Tongue (tissue), 2 donors: ENCODE measurements around the genes ASF1A, MCM9 and TBC1D32.

GRCh38 chr6:118724032-118724692, 72.8 kb upstream of the CEP85L start:
- RAMPAGE, long total RNA: no peak

DNA sequence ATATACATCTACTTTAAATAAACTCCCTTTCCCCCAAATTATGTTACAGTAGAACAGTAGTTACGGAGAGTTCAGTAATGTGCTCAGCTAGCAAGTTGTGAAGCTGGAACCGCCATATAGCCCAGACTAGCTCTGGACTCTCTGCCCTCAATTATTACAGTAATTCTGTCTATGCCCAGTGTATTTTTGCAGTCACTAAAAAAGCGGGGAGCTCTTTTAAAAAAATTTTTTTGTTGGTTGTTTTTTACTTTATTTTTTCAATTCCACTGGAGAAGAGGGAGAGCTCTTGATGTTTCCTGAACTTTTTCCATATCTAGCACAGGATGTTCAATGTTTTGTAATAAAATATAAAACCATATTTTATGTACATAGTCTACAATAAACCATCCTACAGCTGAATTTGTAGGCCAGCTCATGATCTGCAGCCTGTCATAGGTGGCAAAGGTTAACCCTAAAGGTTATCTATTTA, 48.6 kb upstream of the ASF1A start:
- RAMPAGE, long total RNA: no peak

GRCh38 chr6:118893046-118893272, 993 bp upstream of the ASF1A start:
- RAMPAGE, long total RNA: no peak

DNA sequence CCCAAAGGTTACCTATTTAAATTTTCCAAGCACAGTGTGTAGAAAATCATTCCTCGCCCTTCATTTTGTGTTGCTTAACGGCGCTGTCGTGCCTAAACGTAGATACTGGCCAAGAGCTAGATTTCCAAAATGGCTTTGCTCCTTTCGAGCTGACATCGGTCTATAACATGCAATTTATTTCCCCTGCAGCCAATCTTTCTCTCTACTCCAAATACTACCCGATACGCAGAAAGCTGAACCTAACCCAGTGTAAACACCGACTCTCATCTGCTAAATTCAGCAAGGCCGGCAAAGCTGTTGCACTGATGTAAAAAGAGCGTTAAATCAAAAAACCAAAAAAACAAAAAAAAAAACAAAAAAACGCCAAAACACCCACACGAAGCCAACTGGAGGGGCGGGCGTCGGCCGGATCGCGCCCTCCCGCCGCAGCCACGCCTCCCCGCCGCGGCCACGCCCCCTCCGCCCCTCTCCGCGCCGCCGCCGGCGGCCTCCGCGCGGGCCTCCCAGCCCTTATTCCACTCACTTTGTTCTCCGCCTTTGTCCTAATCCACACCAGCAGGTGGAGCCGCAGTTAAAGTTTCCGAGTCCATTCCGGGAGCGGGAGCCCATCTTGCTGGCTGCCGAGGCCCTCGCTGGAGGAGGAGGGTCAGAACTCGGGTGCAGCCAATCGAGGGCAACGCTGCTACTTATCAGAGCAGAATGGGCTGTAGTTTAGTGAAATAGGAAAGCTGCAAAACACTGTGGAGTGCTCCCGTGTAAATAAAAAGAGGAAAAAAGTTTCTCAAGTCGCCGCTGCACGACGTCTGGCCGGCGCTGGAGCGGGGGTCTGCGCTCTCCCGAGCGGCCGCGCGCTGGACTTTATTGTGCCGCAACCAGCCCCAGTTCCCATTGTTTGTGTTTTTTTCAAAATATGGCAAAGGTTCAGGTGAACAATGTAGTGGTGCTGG, at the start of gene ASF1A:
ASF1A (plus strand) TSS at position 649 of the 947 bp plus-strand sequence.
- RAMPAGE, long total RNA: no peak

DNA sequence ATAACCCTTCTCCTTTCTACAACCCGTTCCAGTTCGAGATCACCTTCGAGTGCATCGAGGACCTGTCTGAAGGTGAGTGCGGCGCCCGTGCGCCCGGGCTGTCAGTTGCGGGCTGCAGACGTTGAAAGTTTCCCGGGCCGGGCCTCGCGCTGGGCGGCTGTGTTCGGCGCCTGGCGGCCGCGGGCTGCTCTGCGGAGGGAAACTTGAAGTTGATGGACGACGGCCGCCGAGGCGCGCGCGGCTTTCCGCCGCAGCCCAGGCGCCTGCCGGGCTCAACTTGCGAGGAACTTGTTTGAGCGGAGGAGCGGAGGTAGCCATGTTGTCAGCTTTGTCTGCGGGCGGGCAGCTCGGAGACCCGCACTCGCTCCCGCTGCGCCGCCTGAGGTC, 492 bp downstream of the ASF1A start:
- RAMPAGE, long total RNA: no peak

GRCh38 chr6:118934113-118935580, at the start of gene MCM9:
Gene MCM9 (minus strand): TSS chr6:118935159.
- RAMPAGE, long total RNA: no peak

DNA sequence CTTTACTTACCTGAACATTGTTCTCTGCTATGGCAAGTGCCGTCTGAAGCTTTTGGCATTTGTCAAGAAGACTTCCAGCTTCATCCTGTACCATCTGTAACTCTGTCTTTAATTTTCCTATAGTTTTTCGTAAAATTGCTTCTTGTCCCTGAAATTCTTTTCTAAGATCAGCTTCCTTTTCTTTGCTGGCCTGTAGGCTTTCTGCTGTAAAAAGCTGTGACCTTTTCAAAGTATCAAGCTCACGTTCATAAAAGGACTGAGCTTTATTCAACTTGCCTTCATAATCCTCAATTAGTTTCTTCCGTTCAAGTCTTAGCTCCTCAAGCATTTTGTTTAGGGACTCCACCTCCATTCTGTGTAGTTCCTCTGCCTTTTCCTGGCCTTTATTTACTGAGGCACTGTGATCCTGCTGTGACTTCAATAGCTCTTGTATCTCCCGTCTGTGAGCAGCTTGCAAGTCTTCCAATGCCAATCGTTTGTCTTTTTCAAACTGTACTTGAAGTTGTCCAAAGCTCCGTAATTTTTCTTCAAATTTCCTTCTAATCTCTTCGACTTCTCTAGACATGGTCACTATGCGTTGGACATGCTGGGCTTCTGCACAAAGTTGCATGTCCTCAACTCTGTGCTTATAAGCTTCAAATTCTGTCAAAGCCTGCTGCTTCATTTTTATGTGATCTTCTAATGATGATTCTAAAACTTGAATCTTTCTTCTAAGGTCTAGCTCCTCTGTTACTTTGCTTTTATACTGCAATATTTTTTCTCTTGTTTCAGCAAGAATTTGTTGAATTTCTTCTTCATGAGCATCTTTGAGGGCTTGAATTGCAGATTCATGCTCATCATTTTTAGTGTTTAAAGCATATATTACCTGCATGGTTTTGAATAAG, 54.3 kb downstream of the FAM184A start:
- RAMPAGE, long total RNA: no peak

DNA sequence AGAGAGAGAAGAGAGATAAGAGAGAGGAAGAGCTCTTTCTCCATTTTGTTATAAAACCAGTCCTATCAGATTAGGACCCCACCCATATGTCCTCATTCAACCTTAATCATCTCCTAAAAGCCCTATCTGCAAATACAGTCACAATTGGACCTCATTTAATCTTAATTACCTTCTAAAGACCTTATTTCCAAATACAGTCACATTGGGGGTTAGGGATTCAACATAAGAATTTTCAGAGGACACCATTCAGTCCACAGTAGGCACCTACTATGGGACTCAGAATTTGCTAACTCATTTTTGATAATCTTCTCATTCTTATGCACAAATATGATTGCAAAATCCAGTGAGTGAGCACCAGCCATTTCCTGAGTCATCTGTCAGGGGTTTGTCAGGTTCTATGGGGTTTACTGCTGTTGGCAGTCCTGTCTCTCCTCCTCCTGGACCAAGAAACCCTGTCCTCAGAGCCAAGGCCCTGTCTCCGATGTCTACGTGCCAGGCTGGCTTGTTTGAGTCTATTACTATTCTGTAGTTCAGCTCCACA, 58.9 kb upstream of the FAM184A start:
- RAMPAGE, long total RNA: no peak

GRCh38 chr6:119181320-119181574, 102.8 kb upstream of the FAM184A start:
- RAMPAGE, long total RNA: no peak

- RAMPAGE, long total RNA: no peak
Measured at GRCh38 chr6:119269227-119270088, 80.1 kb downstream of the MAN1A1 start.

- RAMPAGE, long total RNA: no peak
Measured at GRCh38 chr6:119348244-119349145, 1.1 kb downstream of the MAN1A1 start.

GRCh38 chr6:121334282-121335114, at the start of gene TBC1D32:
Gene TBC1D32 (minus strand): TSS chr6:121334480.
- RAMPAGE, long total RNA: start-site peak on the minus strand at chr6:121334470-121334500, 40 and 27 reads in 2 replicates; start-site peak on the minus strand at chr6:121334695-121334772, 30 and 10 reads in 2 replicates

DNA sequence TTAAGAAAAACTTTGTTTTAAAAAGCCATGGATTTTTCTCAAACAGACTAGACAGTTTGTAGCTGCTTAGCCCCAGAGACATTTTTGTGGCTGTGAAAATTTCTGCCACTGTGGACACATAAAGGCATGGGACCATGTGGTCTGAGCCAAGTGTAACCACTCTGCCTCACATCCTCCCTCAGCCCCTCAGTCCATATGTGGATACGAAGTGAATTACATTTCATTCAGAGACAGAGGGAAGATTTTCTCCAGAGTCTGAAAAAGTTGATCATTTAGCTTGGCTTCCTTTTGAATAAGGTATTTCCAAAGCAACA, 87.4 kb downstream of the GJA1 start:
- RAMPAGE, long total RNA: no peak

- RAMPAGE, long total RNA: no peak
Measured at GRCh38 chr6:121686579-121687069, 251.2 kb downstream of the GJA1 start.

DNA sequence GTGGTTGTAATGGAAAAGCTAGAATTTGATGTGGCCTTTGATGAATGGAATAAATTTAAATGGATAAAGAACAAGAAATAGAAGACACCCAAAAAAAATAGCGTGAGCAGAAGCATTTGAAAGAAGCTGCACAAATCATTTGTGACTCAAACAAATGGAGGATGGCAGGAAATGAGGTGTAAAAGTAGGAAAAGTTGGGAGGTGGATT, 324.9 kb upstream of the HSF2 start:
- RAMPAGE, long total RNA: no peak

DNA sequence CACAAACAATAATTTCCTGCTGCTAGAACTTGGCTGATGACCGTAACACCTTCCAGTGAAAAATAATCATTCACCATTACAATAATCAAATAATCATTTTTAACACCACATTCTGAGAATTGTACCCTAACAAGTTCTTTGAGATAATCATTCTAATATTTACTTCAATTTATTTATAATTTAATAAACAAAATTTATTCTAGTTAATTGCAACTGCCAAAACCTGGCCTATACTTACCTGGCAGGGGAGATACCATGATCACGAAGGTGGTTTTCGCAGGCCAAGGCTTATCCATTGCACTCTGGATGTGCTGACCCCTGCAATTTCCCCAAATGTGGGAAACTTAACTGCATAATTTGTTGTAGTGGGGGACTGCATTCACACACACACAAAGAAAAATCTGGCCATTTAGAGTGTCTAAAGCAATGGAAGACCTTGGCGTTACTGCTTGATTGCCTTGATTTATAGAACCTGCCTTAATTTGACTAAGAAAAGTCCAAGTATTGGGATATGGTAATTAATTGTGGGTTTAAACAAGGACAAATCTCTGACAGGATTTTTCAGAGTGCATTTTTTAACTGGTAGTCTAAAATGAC, 187.9 kb upstream of the HSF2 start:
- RAMPAGE, long total RNA: no peak

GRCh38 chr6:123684931-123685514, 48.3 kb upstream of the TRDN start:
- RAMPAGE, long total RNA: no peak

- RAMPAGE, long total RNA: no peak
Measured at GRCh38 chr6:124963895-124964621, 1.8 kb downstream of the RNF217 start.

DNA sequence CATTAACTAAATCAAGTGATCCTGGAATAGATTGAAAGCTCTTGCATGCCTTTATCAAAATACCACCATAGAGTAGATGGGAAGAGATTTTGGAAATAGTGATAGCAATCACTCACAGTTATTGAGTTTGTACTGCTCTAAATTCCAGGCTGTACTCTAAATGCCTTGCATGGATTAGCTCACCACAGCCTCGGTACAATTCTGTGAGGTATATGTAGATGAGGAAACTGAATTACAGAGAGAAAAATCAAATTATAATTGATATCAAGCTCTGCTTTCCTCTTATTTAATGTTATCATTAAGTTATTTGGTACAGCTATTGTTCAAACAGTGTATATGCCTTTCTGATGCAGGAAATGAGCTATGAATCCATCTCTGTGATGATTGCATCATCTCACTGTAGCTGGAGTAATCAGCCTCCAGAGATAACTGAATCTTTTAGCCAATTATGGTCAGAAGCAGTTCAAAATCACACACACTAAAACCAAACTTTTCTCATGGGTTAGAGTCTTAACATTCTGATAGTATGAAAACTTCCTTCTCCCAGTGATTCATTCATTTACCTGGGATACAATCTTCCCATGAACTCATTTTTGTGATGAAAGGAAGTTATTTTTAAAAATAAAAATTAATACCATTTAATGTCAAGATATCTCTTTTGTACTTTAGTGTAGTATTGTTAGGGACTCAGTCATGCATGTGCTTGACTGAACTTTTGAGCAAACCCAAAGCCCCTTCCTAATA, 52.1 kb downstream of the RNF217 start:
- RAMPAGE, long total RNA: no peak

DNA sequence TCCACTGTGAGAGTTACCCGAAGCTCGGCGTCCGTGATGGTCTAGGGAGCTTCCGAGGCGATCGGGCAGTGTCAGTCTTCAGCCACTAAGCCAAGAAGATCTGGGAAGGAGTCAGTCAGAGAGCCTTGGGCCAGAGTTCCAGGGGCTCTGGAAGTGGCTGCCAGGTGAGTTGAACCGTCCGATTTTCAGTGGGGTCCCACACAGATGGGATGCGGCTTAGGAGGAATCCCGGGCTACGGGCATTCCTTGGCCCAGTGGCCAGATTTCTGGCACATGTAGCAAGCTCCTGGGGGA, 44.4 kb upstream of the HEY2 start:
- RAMPAGE, long total RNA: no peak